Placental epithelial cell (primary cell): ENCODE results near the gene CD151.

DNA sequence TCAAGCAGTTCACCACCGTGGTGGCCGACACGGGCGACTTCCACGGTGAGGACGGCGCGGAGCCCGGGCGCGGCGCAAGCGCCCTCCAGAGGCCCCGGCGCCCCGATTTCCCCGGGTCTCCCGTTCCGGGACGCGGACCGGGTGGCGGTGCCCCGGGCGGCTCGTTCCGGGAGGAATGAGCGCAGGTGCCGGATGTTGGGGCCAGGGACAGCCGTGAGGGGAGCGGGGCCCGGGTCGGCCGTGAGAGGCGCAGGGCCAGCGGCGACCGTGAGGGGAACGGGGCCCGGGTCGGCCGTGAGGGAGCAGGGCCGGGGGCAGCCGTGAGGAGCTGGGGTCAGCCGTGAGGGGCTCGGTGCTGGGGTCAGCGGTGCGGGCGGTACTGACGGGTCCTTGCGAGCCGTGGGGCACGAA, 275 bp downstream of the TALDO1 start:
- CAGE, long polyA plus RNA: no peak

- CAGE, long polyA plus RNA: no peak
Observed at GRCh38 chr11:782427-782715, 5.1 kb upstream of the GATD1 start.

GRCh38 chr11:789314-790004, 431 bp downstream of the CEND1 start:
- CAGE, long polyA plus RNA: no peak

DNA sequence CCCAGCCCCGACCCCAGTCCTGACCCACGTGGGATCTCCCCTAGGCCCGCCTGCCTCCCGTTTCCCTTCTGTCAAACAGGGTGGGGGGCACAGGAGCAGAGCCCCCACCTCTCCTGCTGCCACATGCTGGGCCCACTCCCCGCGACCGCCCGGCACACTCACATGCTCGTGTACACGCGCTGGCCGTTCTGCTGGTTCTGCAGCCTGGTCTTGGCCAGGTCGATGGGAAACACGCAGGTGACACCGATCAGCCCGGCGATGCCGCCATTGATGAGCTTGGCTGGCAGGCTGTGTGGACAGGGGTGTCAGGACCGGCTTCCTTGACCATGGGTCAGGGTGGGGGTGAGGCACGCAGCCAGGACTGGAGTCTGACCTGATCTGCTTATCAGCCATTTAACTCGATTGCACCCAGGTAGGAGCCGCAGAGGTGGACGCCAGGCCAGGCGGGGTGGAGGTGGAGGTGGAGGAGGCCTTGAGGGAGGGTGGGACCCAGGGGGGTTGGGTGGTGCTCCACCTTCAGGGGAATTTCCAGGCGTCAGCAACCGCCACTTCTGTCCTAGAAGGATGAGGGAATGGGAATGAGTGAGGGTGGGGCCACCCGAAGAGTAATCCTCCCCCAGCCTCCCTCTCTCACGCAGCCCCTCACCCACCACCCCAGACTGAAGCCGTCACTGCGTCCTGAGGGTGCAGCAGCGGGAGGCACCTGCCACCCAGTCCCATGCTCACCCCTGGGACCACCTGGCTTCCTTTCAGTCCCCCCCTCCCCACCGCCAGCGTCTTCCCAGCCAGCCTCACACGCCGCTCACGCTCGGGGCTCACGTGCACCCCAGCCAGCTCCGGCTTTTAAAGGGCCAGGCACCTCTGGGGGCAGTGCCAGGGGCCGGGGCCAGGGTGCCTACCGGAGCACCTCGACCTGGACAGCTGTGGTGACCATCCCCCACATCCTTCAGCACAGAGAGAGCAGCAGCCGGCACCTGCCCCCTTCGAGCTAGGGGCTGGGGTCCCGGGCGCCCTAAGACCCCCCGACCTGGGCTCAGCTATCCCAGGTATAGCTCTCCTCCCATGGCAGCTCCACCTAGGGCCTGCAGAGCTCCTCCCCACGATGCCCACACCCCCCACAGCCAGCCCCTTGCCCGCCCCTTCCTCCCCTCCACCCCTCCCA, 3.1 kb downstream of the SLC25A22 start:
- CAGE, long polyA plus RNA: no peak

GRCh38 chr11:828860-829885, 1.5 kb downstream of the CRACR2B start:
- CAGE, long polyA plus RNA: no peak

DNA sequence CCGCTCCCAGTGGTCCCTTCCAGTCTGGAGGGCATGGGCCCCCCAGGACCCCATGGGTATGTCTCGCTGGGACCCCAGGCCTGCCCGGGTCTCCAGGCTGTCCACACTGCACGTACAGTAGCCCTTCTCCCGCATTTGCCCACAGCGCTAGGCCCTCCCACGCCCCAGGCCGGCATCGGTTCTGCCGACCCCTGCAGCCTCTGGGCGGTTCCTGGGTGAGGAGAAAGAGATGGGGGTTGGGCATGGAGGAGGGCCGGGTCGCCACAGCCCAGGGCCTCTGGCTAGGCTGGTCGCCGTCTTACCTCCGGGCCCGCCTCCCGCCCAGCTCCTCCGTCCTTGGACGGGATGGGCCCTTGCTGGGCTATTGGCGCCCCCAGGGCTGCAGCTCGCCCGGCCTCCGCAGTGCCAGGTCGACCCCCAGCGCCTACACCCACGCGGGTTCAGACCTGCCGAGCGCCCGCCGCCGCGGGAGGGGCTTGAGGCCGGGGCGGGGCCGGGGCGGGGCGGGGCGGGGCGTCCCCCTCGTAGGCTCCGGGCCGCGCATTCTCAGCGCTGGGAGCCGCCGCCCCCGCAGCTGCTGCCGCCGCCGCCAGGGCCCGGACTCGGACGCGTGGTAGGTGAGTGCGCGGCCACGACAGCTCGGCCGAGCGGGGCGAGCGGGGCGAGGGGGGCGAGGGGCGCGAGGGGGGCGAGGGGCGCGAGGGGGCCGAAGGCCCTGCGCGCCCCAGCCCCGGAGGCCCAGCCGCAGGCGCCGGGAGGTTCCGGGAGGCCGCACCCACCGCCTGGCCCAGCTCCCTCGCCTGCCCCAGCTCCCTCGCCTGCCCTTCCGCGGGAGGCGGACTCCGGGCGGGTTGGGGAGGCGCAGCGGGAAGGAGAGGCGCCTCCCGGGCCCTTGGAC, at the start of gene CD151:
Gene CD151, plus strand, starts transcription at position 543 of the 898 bp plus-strand sequence.
- CAGE, long polyA plus RNA: no peak

DNA sequence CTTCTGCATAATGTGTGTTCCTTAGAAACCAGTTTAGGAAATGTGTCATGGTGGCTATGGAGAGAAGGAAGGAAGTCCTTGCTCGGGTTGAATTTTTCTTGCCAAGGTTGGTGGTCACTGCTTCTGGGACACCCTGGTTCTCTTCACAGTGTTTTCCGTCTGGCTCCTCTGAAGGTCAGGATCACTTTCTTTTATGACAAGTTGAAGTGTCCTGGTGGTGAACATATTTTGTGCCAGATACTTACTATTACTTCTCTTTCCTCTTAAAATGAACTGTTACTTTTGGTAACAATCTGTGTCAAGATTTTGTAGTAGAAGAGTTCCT, 6.9 kb downstream of the AP2A2 start:
- CAGE, long polyA plus RNA: no peak

GRCh38 chr11:1006422-1007187, 29.9 kb downstream of the MUC6 start:
- CAGE, long polyA plus RNA: no peak

- CAGE, long polyA plus RNA: no peak
Observed at GRCh38 chr11:1094446-1095512, 58.3 kb upstream of the MUC6 start.

DNA sequence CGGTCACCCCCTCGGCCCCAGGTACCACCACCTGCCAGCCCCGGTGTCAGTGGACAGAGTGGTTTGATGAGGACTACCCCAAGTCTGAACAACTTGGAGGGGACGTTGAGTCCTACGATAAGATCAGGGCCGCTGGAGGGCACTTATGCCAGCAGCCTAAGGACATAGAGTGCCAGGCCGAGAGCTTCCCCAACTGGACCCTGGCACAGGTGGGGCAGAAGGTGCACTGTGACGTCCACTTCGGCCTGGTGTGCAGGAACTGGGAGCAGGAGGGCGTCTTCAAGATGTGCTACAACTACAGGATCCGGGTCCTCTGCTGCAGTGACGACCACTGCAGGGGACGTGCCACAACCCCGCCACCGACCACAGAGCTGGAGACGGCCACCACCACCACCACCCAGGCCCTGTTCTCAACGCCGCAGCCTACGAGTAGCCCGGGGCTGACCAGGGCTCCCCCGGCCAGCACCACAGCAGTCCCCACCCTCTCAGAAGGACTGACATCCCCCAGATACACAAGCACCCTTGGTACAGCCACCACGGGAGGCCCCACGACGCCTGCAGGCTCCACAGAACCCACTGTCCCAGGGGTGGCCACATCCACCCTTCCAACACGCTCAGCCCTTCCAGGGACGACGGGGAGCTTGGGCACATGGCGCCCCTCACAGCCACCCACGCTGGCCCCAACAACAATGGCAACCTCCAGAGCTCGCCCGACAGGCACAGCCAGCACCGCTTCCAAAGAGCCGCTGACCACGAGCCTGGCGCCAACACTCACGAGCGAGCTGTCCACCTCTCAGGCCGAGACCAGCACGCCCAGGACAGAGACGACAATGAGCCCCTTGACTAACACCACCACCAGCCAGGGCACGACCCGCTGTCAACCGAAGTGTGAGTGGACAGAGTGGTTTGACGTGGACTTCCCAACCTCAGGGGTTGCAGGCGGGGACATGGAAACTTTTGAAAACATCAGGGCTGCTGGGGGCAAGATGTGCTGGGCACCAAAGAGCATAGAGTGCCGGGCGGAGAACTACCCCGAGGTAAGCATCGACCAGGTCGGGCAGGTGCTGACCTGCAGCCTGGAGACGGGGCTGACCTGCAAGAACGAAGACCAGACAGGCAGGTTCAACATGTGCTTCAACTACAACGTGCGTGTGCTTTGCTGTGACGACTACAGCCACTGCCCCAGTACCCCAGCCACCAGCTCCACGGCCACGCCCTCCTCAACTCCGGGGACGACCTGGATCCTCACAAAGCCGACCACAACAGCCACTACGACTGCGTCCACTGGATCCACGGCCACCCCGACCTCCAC, 18.9 kb downstream of the MUC5B start:
- CAGE, long polyA plus RNA: no peak

DNA sequence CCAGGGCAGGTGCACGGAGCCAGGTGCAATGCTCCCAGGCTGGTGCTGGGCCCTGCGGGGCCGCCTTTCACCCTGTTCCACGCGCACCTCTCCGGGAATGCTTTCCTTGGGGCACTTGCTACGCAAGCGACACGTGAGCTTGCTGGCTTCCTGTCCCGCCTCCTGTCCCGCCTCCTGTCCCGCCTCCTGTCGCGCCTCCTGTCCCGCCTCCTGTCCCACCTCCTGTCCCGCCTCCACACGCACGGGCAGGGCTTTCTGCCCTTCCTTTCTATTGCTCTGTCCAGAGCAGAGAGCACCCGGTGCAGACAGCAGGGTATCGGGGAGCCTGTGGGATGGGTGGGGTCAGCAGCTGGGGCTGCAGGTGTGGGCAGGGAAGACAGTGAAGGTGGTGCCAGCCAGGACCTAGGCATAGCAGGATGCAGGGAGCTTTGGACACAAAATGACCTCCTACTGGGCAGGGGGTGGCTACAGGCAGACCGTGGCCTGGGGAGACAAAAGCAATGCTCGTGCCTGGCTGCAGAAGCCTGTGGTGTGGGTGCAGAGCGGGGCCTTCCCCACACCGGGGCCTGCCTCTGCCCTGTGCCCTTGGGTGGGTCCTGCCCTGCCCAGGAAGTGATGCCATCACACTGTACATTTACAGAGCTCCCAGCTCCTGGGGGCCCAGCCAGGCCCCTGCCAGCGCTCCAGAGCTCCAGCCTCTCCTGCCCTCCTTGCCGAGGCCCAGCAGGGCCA, 39.9 kb downstream of the MUC5B start:
- CAGE, long polyA plus RNA: no peak

DNA sequence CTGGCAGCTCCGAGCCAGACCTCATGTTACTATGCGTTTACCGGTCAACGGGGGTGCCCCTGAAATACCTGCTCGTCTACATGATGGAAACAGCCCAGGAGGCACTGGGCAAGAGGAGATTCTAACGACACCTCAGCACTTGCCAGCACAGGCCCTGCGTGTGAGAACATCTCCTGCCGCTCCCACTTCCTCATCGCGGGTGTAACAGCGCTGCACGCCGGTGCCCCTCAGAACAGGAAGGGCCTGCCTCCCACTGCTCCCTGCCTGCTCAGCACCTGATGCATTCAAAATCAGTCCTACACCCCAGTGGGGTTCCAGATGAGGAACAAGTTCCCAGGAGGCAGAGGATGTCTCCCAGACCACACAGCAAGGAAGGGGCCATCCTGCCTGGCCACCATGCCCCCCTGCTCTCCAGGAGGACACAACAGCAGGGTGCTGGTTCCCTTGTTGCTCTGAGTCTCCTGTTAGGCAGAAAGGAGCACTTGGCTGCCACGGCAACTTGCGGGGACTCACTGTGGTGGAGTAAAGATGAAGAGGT, 2.1 kb downstream of the TOLLIP start:
- CAGE, long polyA plus RNA: no peak

DNA sequence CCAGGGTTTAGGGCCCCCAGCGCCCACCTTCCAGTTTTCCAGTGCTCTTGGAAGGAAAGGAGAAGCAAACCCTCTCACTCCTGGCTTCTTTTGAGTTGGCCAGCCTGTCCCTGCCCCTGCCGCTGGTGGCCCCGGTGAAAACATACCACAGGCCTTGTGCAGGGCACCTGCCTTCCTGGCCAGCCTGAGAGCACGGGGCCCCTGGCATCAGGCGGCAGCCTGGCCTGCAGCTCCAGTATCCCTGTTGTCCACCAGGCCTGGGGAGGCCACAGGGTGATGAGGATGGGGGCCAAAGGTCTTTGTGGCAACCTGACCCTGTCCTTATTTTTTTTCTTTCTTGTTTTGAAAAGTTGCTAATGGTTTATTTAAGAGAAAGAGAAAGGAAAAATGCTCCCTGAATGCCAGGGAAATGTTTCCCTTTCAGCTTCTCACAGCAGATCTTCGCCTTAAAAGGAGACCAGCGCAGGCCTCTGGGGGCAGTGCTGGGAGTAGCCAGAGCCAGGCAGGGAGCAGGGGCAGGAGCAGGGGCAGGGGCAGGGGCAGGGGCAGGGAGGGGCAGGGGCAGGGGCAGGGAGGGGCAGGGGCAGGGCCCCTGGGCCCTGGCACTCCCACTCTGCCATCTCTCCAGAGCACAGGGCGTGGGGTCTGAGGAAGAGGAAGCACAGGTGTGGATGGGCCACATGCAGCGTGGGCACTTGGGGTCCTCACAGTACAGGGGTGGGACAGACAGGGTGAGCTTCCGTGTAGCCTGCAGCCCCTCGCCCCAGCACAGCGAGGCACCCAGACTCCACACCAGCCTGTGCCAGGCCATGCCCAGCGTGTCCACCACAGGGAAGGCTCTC, 5.2 kb downstream of the MOB2 start:
- CAGE, long polyA plus RNA: no peak

DNA sequence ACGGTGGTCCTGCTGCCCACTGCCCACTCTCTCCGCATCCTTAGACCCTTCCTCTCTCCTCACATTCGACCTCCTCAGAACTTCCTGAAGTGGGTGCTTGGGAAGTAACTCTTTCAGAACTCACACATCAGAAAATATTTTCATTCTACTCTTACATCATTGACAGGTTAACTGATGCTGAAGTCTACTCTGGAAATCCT, 25.7 kb upstream of the MOB2 start:
- CAGE, long polyA plus RNA: no peak

- CAGE, long polyA plus RNA: no peak
Observed at GRCh38 chr11:1514434-1515150, 28.0 kb upstream of the MOB2 start.

DNA sequence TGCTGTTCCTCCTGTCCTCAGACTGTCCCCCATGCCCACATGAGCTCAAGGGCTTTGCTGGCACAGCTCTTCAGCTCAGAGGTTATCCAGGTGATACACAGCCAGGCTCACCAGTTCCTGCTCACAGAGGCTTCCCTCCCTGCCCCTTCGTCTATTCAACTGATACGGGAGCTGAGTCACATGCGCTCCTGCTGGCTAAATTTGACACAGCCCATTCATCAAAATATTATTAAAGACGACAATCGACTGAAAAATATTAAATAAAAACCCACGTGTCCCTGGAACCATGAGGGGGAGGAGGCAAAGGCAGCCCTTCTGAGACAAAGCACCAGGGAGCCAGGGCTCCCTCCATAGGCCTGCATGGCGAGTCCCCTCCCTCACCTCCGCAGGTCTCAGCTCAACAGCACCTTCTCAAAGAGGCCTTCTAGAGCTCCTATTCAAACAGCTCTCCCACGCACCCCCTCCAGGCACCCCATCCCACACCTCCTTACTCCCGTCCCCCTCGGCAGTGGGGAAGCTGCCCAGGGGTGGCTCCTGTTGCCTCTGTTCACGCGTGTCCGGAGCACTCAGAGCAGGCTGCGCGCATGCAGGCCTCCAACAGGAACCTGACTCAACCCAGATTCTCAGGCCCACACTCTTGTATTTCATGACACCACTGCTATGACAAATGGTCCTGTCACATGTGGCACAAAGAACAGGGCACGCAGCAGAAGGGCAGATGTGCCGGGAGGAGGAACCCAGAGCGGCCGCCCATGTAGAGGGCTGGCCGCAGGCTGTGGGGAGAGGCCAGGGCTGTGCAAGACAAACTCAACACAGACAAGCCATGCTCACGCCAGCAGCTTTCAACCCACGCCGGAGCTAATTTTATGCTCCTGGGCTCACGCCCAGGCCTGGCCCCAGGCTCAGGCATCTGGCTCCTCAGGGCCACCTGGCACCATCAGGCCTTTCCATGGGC, 40.3 kb downstream of the DUSP8 start:
- CAGE, long polyA plus RNA: no peak

- CAGE, long polyA plus RNA: no peak
Observed at GRCh38 chr11:1562064-1562445, 10.0 kb downstream of the DUSP8 start.

GRCh38 chr11:1567102-1568204, 4.6 kb downstream of the DUSP8 start:
- CAGE, long polyA plus RNA: no peak

- CAGE, long polyA plus RNA: no peak
Observed at GRCh38 chr11:1571369-1571821, 676 bp downstream of the DUSP8 start.

- CAGE, long polyA plus RNA: no peak
Observed at GRCh38 chr11:1669511-1670288, 27.3 kb upstream of the KRTAP5-6 start.